Measurements from ENCODE around the genes CALCOCO1 and HOXC13.

GRCh38 chr12:53324420-53324661 is 2.9 kb upstream of the AAAS start:
- PRO-cap, result bidirectional peak, plus-strand start at chr12:53324516, minus-strand start at chr12:53324220

GRCh38 chr12:53411518-53412263 is 12.0 kb upstream of the AMHR2 start:
- PRO-cap, result no peak

DNA sequence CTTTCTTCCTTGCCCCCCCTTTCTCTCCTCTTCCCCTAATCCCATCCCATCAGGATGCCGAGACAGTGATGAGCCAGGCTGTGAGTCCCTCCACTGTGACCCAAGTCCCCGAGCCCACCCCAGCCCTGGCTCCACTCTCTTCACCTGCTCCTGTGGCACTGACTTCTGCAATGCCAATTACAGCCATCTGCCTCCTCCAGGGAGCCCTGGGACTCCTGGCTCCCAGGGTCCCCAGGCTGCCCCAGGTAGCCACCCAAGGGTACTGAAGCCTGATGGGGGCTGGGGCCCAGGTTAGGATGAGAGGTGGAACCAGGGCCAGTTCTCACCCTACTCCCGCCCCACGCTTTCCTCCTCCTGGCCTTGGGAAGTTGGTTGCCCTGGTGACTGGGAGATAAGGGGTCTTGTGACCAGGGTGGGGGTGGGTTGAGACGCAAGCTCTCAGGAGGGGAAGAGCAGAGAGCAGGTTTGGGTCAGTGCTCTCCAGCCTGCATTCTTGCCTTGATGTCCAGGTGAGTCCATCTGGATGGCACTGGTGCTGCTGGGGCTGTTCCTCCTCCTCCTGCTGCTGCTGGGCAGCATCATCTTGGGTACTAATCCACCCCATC is 1.1 kb downstream of the AMHR2 start:
- PRO-cap, result no peak

DNA sequence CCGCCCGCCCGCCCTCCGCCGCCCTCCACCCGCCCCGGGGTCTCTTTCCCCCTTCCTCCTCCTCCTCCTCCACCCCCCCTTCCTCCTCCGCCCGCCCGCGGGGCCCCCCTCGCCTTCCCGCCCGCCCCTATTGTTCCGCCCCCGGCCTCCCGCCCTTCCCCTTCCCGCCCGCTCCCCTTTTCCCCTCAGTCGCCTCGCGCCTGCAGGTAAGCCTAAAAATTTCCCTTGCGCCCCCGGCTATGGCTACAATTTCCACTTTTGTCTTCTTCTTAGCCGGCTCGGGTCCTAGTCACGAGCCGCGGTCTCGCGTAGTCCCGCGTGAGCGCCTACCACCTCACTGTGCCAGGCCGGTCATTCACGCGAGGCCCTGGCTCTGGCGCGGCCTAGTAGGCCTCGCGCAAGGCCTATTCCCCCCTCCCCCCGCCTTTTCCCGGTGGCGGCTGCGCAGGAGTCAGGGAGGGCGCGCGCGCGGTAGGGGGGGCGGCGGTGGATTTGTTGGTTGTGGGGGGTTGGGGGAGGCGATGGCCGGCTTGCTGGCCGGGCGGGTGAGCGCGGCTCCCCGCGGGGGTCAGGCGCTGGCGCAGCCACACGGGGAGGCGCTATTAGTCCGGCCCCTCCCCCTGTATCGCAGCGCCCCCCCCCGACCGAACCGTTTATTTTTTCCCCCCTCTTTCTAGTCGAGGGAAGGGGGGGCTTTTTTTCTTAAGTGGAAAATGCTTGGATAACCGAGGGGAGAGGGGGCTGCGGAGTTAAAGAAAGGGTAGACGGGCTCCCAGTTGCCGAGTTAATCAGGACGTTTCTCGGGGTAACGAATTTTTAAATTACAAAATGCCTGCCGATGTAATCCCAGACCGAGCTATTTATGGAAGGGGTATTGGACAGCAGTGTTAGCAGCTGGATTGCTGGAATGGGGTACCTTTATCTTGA is 532 bp downstream of the PCBP2 start:
- PRO-cap, result bidirectional peak, plus-strand start at position 676 of the sequence, minus-strand start at position 577 of the sequence

DNA sequence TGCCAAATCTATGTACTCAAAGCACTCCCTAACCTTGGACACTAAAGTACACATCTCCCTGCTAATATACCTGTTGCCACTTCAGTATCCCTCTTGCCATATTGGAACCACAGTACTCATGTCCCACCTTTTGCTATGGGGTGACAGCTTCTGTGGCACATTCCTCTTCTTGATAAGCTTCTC is 16.1 kb downstream of the MAP3K12 start:
- PRO-cap, result no peak

- PRO-cap, result bidirectional peak, plus-strand start at chr12:53502666, minus-strand start at chr12:53502521
Measured at GRCh38 chr12:53502273-53502948, 1.3 kb downstream of the TARBP2 start.

DNA sequence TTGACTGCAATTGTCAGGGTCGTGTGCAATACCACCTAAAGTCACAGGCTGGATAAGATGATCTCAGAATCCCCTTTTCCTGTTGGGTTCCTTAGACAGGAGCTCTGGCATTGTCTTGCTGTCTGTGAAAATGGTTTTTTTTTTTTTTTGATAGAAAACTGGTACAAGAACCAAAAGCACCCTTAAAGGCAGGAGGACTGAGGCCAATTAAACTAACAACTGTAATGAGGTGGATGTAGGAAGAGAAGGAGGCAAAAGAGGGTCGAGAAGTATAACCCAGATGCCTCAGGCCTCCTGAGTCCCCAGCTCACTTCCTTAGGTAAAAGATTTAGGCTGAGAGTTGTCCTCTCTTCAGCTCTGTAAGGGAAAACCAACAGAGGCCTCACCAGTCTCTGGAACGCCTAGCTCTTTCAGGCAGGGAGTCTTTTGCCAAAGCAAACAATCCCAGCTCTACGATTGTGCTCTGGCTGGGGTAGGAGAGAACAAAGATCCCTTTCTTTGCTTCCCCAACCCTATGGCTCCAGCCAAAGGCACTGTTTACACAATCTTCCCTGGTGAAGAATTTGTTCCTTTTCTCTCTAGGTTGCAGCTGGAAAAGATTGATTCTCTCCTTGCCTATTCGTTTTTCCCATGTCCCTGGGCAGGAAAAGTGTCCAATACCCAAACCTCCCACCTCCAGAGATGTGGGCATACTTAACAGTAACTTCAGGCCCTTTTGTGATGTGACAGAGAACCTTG is 17.0 kb downstream of the ATP5MC2 start:
- PRO-cap, result no peak

- PRO-cap, result unidirectional peak, plus-strand start at chr12:53695589
Measured at GRCh38 chr12:53695259-53695748, 19.4 kb upstream of the ATP5MC2 start.

GRCh38 chr12:53711394-53712091 is 15.7 kb downstream of the CALCOCO1 start:
- PRO-cap, result no peak

GRCh38 chr12:53727286-53728494 is at the start of gene CALCOCO1:
Gene CALCOCO1, minus strand, starts transcription at chr12:53727452.
- PRO-cap, result bidirectional peak, plus-strand start at chr12:53727755, minus-strand start at chr12:53727446

DNA sequence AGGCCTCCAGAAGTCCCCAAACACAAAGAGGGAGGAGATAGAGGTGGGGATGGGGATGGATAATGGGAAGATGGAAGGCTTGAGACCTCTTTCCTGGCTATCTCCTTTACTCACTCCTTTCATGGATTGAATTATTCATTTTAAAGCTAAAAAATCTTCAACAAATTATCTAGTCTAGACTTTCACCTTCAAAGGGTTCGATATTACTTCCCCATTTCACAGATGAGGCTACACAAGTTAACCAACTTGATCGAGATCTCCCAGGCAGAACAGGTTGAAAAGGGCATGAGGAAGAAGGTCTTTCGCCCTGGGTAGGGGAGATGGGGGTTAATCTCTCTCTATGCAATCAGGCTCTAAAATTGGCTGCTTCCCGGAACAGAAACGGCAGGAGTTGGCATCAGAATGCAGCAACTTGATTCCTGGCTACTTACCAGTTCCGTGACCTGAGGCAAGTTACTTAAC is 26.8 kb upstream of the CALCOCO1 start:
- PRO-cap, result no peak

GRCh38 chr12:53938177-53939436 is at the start of gene HOXC13:
Gene HOXC13, plus strand, starts transcription at chr12:53938831.
- PRO-cap, result bidirectional peak, plus-strand start at chr12:53938754, minus-strand start at chr12:53938465

- PRO-cap, result no peak
Measured at GRCh38 chr12:53984405-53984653, 617 bp upstream of the HOXC10 start.

DNA sequence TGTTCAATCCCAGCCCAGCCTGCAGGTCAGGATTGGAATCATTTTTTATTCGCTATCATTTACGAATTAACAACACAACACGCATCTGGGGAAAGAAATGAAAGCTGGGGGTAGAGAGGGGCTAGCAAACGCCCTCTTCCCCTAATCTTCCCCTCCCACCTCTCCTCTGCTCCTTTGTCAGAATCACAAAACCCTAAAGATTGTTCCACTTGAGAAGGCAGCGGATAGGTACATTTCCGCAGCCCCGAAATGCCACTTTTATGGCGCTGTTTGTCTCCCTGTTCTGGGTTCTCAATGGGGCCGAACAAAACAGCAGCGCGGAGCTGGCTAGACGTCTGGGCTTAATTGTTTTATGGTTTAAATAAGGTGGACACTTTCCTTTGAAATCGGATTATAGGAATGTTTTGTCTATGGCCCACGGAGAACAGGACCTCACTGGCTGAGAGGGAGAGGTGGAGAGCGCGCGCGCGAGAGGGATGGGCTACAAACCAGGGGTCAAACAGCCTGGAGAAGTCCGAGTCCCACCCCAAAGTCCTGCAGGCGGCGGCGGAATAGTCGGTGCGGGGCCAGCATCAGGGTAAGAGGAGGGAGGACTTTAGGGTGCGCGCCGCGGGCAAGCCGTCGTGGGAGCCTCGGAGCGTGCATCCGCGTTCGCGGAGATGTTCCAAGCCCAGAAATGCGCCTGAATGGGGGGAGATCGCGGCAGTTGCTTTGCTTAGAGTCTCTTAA is 3.5 kb upstream of the HOXC8 start:
- PRO-cap, result no peak

DNA sequence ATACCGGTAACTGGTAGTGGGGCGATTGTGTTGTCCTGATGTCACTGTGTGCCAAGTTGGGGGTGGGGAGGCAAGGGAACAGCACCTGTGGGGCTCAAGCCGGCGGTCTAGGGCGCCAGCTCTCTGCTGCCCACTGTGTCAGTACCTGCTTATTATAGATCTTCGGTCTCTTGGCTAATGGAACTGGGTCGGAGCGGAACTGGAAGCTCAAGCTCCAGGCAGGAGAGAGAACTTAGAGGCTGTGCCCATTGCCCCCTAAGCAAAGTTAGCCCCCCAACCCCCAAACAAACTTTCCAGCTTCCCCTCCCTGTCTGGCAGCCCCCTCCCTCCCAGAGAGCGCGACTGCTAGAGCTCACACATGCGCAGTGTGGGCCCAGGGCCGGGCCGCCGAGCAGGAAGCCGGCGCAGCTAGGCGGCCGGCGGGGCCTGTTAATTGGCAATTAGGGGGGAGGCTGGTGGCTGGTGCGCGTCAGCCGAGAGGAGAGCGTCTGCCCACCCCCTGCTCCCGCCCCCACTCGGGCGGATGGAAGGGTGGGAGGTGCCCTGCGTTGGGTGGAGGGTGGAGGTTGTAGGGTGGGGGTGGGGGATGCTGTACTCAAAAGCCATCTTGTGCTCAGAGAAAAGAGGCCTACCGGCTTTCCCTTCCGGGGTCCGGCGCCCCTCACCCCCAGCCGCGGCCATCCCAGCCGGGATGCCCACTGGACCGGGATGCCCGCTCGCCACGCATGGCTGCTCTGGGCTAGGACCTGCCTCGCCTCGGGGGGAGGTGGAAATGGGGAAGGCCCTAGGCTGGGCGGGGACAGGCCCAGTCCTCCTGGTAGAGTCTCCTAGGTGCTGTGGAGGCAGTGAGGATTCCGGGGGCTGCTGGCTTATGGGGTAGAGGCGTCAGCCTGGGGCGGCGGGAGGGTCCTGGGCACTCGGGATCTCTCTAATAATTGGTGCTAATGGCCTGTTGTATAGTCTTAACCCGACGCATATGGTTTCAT is 9.1 kb downstream of the HOXC8 start:
- PRO-cap, result bidirectional peak, plus-strand start at position 376 of the sequence, minus-strand start at position 344 of the sequence

DNA sequence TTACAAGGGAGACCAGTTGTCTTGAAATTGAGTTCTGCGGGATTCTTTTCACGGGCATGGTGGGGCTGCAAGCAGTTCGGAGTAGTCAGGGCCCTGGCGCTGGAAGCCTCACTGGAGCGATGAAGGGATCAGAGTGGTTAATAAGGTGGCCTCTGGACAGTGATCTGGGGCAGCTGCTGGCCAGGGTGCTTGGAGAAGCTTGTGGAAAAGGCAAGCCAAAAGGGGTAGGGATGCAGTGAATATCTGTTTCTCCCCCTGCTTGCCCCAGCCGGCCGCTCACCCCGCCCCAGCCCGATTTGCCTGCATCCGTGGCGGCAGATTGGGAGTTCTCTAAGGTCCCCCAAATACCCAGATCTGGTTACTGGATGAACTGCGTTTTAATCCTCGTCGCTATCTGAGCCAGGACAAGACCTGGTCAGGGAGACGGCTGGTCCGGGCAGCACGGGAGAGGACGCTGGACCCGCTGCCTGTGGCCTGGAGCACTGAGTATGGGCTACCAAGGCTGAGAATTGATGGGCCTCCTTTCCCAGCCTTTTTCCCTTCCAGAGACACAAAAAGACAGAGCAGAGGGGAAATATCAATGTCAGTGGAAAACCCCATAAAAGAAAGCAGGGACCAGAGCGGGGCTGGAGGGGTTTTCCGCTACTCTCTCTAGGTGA is 7.2 kb upstream of the HOXC6 start:
- PRO-cap, result no peak

GRCh38 chr12:54029318-54030292 is 1.4 kb downstream of the HOXC6 start:
- PRO-cap, result no peak

- PRO-cap, result no peak
Measured at GRCh38 chr12:54036873-54037358, 4.1 kb downstream of the HOXC5 start.

- PRO-cap, result no peak
Measured at GRCh38 chr12:54077790-54078519, 24.3 kb downstream of the HOXC4 start.

DNA sequence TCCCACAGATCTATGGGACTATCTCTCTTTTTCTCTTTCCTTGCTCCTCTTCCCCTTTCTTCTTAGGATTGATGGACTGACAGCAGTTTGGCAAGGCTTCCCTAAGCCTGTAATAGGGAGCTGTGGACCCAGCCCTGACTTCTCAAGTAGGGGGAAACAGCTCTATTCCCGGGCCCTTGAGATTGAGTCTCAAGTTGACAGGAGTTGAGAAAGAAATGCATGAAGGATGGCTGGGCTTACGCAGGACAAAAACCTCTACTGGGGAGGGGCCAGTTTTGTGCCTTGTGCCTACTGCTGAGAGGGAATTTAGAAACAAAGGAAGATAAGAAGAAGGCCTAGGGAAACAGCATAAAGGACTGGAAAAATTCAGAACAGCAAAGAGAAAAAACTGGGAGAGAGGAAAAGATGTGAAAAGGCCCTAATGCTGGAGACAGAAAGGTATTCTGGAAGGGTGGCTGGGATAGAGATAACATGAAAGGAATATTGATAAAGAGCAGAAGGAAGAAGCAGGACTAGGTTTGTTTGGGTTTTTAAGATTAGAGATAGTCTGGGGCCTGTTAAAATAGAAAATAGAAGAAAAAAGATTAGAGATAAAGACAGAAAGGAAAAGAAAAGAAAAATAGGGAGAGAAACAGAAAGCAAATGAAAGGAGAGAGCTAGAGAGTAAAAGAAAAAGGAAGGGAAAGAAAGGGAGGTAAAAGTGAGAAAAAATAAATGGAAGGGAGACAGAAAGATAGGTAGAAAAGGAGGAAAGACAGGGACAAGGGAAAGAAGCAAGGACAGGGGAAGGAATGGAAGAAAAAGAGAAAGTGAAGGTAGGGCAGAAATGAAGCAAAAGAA is 60.1 kb downstream of the SMUG1 start:
- PRO-cap, result no peak

Measured in bronchial lymph node (tissue), 1 donor.